Kidney (tissue), 2 donors: ENCODE data around the gene CDKN1B.

DNA sequence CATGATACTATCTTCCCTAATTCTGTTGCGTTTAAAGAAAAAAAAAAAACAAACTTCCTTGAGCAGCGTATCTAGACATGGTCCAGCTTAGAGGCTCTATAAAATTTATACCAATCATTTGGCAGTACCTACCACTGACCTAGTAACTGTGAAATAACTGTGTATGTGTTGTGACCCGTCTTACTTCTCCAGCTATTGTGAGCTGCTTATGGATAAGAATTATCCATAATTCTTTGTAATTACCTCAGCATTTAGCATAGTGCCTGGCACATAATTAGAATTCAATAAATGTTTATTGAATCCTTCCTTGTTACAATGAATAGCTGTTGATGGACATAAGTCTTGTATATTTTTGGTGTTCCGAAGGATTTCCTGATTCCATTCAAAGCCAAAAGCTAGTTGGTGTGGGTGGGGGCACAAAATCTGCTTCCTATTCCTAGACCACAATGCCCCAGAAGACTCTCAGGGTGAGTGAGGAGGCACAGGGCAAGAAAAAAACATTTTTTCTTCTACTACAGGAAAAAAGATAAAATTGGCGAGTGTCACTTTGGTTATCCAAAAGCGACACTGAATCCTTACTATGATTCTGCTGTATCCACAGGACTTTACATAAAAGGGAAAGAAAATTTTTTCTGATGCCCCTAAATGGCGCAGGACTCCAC, 53.1 kb downstream of the DUSP16 start:
- PRO-cap: no peak
- RRBS: no CpG with 5 or more reads among the region's 7 CpGs

DNA sequence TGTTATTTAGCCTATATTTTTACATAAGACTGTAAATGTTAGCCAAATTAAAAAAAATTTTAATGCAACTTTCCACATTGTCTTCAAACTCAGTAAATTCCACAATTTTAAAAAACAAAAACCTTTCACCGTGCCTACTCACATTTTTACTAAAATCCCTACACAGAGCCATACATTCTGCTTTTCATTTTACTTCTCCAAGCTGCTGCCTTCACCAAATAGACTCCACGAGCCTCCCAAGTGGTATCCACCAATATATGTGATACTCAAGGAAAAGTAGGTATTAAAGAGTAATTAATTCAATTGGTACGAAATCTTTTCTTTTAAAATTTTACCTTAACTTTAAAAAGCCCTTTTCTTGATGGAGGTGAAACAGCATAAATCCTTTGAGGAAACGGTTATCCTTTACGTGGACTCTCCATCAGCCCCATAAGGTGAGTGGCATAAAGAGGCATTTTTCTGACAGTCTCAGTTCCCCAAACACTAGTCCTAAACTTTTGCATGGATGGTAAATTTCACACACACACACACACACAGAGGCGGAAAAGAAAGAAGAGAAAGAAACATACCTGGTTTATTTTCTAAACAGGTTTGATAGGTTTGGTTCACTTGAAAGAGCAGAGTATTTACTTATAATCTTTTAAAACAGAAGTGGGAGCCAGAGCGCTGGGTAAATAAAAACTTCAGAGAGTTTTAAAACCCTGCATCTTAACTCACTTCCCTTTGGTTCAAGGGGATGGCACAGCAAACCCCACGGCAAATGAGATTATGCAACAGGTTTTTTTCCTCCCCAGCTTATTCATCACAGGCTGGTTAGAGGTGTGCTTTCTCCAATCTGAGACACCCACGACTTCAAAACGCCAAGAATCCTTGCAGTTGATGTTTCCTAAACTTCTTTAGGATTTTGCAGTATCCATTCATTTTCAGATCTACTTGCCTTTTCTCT, 2.0 kb downstream of the DUSP16 start:
- PRO-cap: unidirectional peak, plus-strand start at position 643 of the sequence; bidirectional peak, plus-strand start at position 726 of the sequence, minus-strand start at position 730 of the sequence
- RRBS: no CpG with 5 or more reads among the region's 10 CpGs

GRCh38 chr12:12616507-12617109, 4.9 kb downstream of the CREBL2 start:
- PRO-cap: no peak
- RRBS: no CpG with 5 or more reads among the region's 3 CpGs

DNA sequence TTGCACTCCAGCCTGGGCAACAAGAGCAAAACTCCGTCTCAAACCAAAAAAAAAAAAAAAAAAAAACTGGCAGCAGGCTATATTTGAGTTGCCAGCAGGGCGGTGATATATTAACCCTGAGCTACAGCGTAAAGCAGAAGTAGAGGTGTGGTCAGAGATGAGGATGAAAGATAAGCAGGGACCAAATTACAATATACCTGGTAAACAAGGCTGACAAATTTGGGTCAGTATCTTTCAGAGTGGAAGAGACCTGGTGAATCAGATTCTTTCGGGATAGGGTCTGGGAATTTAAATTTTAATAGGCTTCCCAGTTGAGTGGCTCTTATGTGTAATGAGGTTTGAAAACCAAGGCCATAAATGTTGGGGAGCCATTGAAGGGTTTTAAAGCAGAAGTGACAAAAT, 9.8 kb downstream of the CREBL2 start:
- PRO-cap: no peak
- RRBS: no CpG with 5 or more reads among the region's 4 CpGs

GRCh38 chr12:12685191-12685767, 10.7 kb downstream of the GPR19 start:
- PRO-cap: no peak
- RRBS: no CpG with 5 or more reads among the region's 4 CpGs

DNA sequence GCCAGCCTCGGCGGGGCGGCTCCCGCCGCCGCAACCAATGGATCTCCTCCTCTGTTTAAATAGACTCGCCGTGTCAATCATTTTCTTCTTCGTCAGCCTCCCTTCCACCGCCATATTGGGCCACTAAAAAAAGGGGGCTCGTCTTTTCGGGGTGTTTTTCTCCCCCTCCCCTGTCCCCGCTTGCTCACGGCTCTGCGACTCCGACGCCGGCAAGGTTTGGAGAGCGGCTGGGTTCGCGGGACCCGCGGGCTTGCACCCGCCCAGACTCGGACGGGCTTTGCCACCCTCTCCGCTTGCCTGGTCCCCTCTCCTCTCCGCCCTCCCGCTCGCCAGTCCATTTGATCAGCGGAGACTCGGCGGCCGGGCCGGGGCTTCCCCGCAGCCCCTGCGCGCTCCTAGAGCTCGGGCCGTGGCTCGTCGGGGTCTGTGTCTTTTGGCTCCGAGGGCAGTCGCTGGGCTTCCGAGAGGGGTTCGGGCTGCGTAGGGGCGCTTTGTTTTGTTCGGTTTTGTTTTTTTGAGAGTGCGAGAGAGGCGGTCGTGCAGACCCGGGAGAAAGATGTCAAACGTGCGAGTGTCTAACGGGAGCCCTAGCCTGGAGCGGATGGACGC, at the start of gene CDKN1B:
Gene CDKN1B (plus strand): TSS at position 85 of the 609 bp plus-strand sequence.
- PRO-cap: bidirectional peak, plus-strand start at position 86 of the sequence, minus-strand start outside the sequence
- RRBS: 2% methylated on average over 4 of the region's 58 CpGs

GRCh38 chr12:12723329-12724358, 6.5 kb downstream of the CDKN1B start:
- PRO-cap: bidirectional peak, plus-strand start at chr12:12724023, minus-strand start at chr12:12724016; bidirectional peak, plus-strand start at chr12:12724167, minus-strand start at chr12:12724201; bidirectional peak, plus-strand start at chr12:12724330, minus-strand start at chr12:12724290
- RRBS: 3% methylated on average over 20 of the region's 87 CpGs

DNA sequence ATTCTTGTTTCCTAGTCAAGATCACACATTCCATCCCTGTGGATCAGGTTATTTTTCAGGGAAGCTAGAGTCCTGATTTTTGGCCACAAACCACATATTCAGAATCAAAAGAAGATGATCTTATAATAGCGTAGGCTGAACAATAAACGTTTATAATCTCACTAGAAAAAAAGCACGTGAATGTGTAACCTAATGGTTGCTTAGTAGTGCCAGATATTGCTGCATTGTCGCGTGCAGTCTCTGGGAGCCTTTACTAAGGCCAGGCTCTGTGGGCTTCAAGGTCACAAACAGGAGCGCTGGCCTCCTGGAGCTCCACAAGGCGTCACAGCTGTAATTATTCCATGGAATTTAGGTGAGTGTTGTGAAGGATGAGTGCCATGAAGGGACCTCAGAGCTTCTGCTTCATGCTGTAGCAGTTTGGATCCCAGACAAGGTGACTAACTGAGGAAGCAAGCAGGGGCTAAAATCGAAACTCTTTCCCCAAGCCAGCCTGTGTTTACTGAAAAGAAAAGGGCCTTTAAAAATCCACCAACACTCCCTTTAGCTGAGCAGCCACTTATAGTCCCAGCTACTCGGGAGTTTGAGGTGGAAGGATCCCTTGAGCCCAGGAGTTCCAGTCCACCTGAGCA, 17.5 kb downstream of the CDKN1B start:
- PRO-cap: no peak
- RRBS: no CpG with 5 or more reads among the region's 9 CpGs

- PRO-cap: no peak
- RRBS: no CpG with 5 or more reads among the region's 3 CpGs
Observed at GRCh38 chr12:13094415-13094846, 9.0 kb downstream of the GSG1 start.

GRCh38 chr12:13102420-13102730, 1.1 kb downstream of the GSG1 start:
- PRO-cap: no peak
- RRBS: no CpG with 5 or more reads among the region's 2 CpGs

DNA sequence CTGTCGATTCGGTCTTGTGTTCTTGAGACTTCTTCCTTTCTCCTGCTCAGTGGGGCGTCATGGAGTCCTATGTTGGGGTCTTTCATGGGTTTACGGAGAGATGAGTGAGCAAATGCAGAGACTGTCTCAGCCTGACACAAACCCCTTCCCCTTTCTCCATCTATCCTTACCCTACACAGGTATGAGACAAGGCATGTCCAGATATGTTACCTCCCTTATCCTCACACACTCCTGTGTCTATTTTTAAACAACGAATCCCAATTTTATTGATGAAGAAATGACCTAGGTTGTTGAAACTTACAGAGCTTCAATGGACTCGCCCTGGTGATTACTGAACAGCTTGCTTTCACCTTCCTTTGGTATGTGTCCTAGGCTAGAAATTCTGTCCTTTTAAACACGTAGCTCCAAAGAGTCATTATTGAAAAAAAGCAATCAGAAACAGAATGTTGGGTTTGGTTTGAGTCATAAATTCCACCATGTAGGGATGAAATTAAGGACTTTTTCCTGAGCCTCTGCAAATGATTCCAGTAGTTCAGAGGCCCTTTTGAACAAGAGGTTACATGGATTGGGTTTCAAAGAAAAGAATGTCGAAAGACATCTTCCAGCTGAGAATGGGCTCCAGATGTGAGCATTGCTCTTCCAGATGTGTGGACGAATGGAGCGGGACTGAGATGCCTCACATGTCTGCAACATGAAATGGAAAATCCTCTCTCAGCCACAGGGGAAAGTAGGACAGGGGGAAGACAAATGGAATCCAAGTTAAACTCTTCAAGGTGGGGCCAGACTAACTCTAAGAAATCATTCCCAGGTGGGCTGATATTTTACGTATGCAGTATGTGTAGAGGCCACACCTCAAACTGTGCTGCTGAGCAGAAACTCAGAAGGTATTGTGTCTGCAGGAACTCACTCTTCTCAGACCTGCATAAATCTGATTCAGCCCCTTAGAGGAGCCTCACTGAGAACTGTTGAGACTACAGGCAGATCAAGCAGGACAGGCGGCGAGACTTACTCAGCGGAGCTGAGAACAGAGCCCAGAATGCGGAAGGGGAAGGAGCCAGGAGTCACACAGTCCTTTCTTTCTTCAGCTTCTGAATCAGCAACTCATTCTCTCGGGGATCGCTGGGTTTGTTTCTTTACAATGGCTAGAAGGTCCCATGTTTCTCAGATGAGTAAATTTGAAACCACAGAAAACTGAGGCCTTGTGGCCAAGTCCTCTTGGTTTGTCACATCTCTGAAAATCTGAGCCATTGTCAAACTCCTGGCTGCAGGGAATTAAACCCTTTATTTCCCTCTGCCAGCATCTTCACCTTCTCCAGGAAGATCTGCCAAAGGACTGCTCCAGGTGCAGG, 23.4 kb upstream of the EMP1 start:
- PRO-cap: bidirectional peak, plus-strand start at position 1,034 of the sequence, minus-strand start at position 997 of the sequence
- RRBS: no CpG with 5 or more reads among the region's 17 CpGs

DNA sequence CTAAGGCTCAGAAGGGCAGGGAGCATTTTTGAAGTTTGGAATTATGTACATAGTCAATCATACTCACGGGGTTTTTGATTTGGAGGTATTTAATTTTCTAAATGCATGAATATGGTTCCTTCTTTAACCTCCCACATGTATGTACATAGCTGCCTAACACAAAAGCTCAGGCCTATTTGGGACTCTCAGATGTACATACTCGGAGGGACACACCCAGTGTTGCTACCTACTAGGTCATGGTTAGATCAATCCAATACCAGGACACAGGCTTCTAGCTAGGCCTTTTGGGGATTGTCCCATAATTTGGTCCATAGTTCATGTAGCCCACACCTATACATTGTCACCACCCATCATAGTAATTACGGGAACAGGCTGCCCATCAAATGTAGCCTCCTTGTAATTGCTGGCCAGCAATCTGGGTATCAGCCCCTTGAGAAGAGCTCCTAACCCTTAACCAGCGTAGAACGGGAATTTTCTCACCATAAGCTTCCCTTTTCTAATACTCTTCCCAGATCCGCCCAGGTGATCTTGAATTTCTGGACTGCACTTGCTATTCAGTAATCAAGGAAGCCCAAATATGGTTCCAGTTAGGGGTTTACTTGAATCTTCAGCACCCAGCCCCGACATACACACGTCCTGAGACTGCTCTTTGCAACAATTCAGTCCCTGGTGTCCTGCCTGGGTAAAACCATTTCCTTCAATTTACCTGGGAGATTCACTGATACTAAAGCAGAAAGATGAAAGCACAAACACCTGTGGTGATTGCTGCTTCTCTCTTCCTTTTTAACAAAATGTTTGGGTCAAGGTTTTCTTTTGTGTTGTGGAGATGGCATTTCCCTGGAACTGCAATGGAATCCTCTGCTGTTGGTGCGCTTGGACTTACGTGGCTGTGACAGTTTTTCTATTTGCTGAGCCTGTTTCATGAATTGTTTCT, 3.7 kb downstream of the EMP1 start:
- PRO-cap: no peak
- RRBS: no CpG with 5 or more reads among the region's 10 CpGs

DNA sequence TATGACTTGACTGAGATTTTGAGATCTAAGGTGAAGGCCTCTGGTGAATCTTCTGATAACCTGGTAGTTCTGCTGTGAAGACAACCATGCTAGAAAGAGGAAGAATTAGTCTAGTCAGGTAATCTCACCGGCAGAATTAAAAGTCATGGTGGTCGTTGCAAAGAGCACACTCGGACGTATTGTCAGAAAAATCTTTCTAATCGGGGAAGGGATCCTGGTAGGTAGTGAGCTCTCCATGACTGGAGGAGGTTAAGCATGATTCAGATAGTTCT, 8.3 kb downstream of the EMP1 start:
- PRO-cap: no peak
- RRBS: no CpG with 5 or more reads among the region's 5 CpGs

DNA sequence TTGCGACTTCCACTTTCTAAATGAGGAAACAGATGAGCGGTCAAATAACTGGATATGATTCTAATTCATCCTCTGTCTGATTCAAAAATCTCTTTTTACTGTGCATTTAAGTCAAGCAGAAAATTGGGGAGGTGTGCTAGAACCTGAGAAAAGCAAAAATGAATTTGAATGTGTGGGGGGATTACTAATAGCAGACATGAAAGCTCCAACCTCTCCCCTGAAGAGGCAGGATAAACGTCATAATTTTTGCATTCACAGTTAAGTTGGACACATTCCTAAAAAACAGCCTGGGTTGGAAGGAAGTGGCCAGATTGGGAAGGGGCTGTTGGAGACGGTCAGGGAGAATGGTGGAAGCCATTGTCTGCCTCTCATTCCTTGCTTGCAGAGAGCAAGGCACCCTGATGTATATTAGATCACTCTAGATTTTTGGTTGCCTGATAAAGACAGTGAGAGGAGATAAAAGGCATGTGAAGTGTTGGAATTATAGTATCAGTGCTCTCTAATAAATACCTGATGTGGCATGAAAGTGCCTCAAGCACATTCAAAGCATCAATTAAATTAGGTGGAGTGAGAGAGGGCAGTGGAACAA, 13.2 kb downstream of the EMP1 start:
- PRO-cap: no peak
- RRBS: no CpG with 5 or more reads among the region's 4 CpGs

DNA sequence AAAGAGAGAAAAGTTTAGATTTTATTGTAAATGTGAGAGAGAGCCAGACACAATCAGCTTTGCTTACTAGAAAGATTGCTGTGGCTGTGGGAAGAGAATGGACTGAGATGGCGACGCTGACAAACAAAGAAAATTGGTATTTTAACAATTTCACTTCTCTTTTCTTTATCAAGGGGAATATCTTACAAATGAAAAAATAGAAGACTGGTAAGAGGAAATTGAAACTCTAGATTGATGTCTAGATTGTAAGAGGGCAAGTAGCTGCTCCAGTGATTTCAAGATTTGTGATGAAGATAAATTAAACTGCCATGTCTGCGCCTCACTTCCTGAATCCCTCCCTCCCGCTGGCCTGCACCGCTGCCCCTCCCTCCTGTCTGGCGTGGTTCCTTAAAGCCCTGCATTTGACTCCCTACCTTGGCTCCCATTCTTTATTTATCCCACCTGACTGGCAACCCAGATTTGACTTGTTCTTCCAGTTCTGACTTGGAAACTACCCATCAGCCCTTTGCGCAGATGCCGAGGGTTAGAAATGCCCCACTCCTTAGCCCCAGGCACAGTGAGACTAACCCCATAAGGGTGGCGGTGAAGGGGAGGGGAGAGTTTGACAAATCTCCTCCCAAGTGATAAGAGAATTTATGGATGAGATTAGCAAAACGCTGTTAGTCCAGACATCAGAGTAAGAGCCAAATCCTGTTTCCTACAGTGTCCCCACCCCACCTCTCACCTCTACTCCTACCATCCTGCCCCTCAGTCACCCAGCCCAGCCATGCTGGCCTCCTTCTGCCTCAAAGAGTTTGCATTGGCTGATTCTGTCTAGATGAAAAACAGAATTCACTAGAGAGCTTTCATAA, 125.3 kb upstream of the ATF7IP start:
- PRO-cap: bidirectional peak, plus-strand start at position 512 of the sequence, minus-strand start at position 336 of the sequence
- RRBS: no CpG with 5 or more reads among the region's 10 CpGs

DNA sequence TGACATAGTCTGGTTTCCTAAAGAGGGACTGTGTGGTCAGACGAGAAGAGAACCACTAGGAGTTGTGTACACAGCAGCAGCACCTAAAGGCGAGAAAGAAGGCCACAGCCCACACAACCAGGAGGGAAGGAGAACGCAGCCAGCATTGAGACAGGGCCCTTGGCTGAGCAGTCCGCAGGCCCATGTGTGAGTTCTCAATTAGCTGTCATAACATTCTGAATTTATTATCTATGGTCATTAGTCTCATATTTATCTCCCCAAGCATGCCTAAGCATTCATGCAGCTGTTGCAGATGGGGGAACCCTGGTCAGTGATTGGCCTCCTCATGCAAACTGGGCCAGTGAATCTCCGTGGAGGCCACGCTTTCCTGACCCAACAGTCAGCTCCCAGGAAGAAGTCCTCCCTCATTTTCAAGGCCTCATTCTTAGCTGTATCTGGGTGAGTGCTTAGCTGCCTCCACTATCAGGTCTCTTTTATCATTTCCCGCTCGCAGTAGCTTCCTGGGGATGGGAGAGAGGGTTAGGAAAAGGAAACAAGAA, 81.2 kb upstream of the ATF7IP start:
- PRO-cap: no peak
- RRBS: no CpG with 5 or more reads among the region's 8 CpGs

DNA sequence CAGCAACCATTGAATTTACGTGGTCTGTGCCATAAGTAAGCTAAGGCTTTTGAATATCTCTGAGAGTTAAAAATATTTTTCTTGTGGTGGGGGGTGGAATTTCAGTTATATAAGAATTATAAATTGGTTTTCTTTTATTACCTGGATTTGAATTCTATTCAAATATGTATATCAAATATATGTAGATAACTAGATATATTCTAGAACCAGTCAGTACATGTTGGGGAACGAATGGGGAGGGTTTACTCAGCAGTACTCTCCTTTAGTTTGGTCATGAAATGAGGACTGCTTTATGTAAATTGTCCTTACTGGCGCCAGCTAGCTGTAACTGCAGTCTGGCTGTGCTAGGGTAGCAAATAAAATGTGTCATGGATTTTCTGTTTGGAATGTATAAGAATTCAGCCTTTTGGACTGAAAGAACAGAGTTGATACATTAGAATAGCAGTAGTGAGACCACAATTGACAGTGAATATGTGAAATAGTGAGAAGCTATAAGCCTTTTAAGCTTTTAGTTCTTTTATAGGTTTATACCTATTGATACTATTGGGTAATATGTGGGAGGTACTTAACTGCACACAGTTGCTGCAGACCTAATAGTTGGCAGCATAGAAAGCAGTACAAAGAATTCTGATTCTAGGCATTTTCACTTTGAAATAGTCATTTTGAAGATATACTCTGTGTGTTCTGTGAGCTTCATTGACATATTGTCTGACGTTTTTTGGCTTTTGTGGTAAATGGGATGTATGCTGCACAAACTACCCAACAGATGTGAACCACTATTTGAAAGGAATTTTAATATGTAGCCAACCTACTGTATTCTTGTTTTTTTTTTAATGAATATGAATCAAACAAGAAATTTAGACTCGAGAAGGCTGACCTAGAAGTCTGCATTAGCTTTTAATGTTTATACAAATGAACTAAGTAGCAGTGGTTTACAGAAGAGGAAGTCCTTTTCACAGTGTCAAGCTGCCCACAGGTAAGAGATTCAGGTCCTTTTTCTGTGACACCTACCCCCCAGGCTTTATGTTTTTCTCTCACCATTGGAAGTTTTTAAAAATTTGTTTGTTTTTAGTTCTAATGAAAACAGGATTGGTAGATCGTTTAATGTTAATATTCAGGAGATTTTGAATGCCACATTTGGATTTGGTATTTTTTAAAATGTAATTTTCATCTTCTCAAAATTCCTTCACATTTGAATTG, 29.2 kb downstream of the ATF7IP start:
- PRO-cap: unidirectional peak, minus-strand start at position 264 of the sequence
- RRBS: no CpG with 5 or more reads among the region's 6 CpGs

DNA sequence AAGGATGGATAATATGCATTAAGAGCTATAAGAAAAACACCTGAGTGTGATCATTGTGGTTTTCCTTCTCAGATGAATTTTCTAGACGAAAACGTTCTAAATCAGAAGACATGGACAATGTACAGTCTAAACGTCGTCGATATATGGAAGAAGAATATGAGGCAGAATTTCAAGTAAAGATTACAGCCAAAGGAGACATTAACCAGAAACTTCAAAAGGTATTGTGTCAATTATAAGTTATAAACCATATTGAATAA, 70.5 kb downstream of the ATF7IP start:
- PRO-cap: no peak
- RRBS: no CpG with 5 or more reads among the region's 5 CpGs

DNA sequence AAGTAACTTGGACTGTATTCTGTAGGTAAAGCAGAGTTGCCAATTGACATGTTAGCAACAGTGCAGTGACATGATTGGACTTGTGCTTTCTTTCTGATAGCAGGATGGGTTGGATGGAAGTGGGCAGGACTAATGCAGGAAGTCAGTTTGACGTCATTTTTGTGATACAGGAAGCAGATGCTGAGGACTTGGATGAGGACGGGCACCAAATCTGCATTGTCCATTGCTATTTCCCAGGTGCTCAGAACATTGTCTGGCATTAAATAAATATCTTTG, 31.0 kb downstream of the GUCY2C start:
- PRO-cap: no peak
- RRBS: no CpG with 5 or more reads among the region's 2 CpGs

DNA sequence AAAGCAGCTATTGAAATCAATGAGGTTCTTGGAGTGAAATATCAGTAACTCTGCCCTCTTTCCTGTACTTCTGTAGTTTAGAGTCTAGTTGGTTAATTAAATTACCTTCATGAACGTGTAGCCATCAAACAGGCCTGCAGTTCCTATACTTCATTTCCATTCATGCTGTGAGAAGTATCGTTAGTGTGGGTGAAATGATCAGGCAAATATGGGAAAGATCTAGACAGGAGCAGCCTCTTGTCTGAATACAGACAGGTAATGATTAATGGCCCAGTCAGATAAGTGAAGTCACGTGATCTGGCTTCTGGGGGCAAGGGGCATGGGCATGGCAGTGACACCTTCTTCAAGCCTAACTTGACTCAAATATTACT, 17.9 kb downstream of the GUCY2C start:
- PRO-cap: no peak
- RRBS: no CpG with 5 or more reads among the region's 3 CpGs